Colonic mucosa (tissue), 1 donor: ENCODE results near the genes CD69, KLRK1 and EIF2S3B.

DNA sequence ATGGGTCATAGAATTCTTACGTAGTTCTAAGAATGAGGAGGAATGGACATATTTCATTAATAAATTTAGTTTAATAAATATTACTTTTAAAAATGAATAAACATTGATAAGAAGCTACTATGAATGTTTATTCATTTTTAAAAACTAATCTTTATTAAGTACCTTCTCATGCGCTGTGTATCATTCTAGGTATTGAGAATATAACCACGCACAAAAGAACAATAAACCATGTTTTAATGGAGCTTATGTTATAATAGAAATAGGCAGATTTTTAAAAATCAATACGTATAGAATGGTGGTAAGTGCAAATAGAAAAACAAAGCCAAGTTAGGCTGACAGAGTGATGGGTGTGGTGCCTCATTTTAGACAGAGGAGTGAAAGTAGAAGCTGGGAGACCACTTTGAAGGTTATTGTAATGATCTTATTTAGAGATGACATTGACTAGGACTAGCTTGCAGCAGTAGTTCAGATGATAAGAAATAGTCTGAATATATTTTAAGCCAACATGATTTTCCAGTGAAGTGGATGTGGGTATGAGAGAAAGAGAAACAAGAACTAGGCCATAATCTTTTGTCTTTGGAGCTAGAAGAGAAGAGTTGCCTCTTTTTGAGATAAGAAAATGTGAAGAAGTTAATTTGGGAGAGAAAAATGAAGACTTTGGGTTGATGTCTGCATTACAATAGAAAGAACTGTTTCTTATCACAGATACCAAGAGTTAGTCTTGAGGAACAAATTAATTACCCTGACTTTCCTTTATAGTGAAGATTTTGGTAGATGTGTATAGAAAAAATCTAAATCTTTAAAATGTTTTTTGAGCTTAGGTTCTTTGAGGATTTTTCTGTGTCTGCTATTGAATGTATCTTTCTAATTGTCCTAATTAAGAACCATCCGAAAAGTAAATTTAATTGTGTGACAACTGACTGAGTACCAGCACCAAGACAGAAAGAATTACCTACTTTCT lies 4.4 kb downstream of the A2M start:
- PRO-cap = no peak

DNA sequence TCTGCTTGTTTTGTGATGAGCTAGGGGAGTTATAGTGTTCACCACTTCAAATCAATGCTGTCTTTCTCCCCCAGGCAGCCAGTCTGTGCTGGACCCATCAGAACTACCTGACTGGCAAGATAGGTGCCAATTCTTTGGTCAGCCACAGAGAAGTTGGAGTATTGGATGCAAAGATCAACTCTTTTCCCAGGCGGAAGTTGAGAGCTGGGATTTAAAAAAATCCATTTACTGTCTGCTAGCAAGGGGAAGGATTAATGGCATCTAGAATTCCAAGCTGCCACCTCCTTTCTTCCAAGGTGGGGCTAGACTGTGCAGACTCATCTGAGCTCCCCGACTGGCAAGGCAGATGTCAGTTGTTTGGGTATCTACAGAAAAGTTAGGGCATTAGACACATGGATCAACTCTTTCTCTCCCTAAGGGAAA lies 31.0 kb upstream of the A2M start:
- PRO-cap = no peak

GRCh38 chr12:9167382-9167677 lies 40.9 kb downstream of the PZP start:
- PRO-cap = no peak

- PRO-cap = no peak
Measured at GRCh38 chr12:9284177-9284930, 76.2 kb upstream of the PZP start.

GRCh38 chr12:9366972-9367686 lies 158.9 kb upstream of the PZP start:
- PRO-cap = no peak

DNA sequence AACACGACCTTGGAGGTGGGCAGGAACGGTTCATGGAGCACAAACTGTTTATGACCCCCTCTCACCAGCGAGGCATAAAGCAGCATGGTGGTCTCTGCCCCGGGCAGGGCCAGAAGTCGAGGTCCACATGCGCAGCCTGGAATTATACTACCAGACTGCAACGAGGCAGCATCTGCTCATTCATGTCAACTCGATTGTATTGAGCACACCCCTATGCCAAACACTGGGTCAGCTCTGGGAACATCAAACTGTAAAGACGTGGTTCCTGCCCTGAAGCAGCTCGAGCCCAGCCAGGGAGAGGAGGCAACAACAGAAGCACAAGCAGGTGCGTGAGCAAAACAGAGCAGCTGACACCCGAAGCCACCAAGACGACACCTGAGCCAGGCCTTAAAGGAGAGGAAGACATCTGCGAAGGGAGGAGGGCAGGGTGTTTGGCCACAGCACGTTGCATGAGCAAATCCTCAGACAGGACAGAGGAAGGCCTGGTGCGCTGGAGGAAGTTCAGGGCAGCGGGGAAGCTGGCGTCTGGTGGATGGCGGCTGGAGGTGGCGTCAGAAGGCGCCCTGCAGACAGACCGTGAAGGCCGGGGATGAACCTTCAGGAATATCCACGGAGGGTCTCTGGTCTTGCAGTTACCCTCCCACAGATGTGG lies 172.1 kb downstream of the KLRB1 start:
- PRO-cap = no peak

- PRO-cap = no peak
Measured at GRCh38 chr12:9437967-9438352, 169.8 kb downstream of the KLRB1 start.

DNA sequence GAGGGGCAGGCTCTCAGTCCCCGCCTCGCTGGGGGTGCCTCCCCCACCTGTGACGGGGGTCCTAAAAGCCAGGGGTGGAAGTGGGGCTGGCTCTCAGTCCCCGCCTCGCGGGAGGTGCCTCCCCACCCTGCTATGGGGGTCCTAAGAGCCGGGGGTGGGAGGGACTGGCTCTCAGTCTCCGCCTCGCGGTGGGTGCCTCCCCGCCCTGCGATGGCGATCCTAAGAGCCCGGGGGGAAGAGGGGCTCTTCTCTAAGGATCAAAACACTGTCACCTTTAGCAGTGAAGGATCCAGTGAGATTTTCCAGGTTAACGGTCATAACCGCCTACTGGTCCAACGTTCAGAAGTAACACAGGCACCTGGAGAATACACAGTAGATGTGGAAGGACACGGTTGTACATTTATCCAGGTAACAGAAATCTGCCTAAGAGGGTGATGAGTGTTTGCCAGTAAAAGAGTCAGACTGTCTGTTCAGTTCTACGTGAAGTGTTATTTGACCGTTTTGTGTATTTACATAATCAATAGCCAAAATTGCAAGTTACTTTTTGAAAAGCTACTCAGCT lies 37.1 kb downstream of the KLRB1 start:
- PRO-cap = no peak

DNA sequence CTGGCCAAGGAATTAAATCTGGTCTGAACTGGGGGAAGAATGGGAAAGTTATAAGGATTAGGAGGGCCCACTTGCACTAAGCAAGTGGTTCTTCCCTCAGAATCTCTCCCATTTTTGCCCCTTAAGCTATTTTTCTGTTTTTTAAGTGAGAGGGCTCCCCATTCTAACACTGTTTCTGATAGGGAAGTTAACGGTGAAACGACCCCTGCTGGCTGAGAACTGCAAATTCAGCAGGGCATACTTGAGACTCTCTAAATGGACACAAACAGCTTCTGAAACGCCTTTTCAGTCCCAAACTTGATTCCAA lies 38.6 kb downstream of the CLEC2D start:
- PRO-cap = no peak

DNA sequence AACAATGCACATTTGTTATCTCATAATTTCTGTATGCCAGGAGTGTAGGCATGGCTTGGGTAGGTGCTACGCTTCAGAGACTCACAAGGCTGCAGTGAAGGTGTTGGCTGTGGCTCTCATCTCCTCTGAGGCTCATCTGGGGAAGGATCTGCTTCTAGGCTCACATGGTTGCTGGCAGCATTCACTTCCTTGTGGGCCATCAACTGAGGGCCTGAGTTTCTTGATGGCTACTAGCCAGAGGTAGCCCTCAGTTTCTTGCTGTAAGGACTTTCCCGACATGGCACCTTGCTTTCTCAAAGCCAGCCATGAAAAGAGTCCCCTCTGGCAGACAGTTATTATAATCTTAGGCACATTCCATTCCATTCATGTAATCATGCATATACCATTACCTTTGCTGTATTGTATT lies 20.3 kb downstream of the CD69 start:
- PRO-cap = bidirectional peak, plus-strand start at position 128 of the sequence, minus-strand start at position 138 of the sequence

- PRO-cap = no peak
Measured at GRCh38 chr12:9753156-9754170, 7.2 kb downstream of the CD69 start.

DNA sequence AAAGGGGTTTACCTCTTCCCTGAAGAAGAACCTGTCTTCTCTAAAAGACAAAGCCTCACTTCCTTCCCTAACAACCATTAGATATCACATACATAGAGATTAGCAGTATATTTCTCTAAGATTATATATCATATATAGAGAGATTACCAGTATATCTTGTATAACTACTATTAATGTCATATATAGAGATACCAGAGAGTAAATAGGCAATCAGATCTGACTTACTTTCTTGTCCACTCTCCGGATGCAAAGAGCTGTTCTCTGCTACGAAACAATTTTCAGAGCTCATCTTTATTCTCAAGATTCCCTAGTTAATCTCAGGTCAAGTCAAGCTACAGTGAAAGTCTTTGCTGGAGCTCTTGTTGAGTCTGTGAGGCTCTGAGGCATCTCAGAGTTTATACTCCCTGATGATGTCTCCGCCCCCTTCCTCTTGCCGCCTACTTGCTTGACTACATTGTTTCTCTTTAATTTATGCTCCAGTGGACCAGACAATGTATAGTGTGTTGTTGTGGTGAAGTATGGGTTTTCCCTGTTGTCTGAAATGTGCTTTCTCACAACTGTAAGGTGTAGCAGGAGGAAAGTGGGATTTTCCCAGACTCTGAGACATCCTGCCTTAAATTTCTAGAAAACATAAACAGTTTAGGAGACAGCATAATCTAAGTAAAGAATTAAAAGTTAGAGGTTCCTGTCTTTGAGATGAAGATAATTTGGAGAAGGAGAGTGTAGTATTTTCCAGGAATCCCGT lies at the start of gene CD69:
Gene CD69, minus strand, starts transcription at position 370 of the 745 bp plus-strand sequence.
- PRO-cap = bidirectional peak, plus-strand start at position 467 of the sequence, minus-strand start at position 370 of the sequence

DNA sequence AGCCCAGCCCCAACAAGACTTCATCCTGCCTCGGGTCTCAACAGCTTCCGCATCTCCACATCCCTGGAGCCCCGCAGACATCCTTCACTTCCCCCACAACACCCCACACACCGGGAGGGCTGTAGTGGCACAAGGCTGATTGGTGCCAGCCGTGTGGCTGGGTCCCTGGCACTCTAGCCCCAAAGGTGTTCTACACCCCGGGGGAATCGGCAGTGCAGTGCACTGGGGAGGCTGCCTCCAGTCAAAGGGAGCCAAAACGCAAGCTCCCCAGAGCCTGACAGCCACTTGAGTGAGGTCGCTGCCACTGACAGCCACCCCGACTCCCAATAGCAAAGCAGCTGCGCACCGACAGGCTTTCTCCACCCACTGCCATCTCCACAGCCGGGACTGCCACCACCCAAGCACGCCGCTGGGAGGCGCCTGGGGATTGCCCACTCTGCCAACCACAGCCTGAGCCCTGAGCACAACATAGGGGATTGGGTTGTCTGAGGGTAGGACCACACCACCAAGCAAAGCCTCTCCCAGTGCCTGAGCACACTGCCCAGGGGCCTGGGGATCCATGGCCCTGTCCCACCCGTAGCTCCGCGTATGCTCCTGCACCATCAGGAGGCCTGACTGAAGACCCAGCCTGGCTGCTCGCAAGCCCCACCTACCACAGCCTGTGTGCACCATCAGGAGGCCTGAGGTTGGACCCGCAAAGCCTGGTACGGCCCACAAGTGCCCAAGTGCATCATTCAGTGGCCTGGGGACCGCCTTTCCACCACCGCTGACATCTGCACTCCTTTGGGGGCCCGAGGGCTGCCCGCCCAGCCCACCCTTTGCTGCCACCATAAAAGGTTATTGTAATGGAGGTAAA lies 13.1 kb upstream of the KLRF1 start:
- PRO-cap = no peak

DNA sequence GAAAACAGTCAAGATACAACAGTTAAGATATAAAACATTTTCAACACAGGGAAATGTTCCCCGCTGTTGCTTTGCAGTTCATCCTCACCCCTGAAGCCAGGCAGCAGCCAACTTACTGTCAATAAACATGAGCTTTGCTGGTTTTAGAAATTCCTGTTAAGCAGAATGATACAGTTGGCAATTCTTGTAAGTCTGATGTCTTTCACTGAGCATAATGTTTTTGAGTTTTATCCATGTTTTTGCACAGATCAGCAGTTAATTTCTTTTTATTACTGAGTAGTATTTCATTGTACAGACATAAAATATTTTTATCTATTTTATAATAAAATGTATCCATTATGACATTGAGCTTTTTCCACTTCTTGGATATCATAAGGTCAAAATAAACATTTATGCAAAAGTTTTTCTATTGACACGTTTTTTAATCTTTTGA lies 1.3 kb upstream of the CLEC2B start:
- PRO-cap = unidirectional peak, minus-strand start at position 92 of the sequence

DNA sequence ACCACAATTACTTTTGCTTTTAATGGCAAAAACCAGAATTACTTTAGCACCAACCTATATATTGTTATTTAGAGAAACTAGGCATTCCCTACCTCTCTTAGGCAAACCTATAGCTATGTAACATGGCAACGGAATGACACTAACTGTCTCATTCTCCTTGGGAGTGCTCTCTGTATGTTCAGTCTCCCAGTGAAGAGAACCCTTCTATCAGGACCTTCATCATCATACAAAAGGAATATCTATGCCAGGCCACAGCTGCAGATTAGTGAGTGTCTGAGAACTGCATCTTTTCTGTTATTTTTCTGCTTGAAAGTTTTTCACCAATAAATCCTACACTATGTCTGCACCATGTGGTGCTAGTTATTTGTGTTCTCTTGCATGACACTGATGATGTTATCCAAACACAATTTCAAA lies 326 bp upstream of the CLEC12A start:
- PRO-cap = no peak

DNA sequence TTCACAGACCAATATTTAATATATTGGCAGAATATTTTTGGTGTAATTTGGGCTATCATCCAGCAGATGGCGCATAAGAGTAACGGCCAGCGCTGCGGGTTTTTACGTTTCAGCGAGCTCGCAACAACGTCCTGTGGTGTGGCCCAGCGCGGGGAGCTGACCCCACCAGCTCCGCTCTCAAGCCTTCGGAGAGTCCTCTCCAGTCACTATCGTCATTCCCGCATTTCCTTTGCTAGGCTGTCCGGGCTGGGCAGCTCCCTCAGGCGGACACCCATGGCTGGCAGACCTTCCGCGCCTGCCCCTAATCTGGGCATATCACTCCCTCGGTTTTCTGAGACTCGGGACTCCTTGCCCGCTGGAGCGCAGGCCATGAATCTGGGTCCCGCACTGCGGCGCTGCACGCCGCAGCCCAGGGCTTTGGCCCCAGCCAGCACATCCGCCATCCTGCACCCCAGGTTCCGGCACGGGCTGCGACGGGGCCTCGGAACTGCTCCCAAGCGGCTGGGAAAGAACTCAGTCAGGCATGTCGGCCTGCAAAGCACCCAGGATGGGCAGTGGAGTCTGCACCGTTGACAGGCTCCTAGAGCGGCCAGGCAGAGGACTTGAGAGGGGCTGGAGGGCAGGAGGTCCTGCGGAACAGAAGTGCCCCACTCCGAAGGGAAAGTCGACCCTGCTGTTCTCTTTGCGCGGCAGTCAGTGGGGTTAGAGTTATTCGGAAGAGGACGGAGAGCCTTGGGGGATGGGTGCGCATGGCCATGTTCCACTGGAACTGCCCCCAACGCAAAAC lies 18.4 kb downstream of the OLR1 start:
- PRO-cap = unidirectional peak, plus-strand start at position 129 of the sequence; unidirectional peak, minus-strand start at position 684 of the sequence

DNA sequence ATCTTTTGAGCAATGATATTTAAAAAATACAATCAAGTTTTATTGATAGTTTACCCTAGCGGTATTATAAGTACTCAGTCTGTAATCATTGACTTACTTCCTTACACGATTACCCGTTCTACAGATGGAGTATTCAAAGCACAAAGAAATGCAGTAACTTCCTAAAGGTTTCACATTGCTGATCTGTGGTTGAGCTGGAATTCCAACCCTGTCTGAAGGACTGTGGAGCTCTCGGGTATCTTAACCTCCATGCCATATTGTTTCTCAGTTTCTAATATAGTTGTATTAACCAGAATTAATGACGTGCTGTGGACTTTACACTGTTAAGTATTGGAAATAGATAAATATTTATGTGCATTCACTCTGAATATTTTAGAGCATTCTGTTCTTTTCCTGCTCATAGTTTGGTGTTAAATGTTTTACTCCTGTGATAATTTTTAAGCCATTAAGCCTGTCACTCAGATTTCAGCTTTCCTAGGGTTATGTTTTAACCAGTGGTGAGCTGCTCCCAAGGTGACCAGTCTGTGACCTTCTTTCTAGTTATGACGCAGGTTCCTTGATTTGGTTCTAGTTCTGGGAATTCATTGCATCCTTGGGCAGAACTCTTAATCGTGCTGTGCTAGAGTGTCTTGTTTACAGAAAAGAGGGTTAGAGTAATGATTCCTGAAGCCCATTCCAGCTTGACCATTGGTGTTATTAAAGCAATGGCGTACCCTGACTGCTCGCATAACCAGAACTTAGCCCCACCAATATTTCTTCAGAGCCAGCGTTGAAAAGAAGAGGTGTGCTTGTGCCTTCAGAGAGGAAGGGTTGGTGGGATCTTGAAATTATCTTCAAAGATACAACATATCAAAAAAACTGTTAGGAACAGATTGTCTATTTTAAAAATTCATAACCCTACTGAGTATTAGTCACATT lies 2.1 kb downstream of the GABARAPL1 start:
- PRO-cap = no peak

- PRO-cap = no peak
Measured at GRCh38 chr12:10360925-10361712, 28.7 kb downstream of the KLRK1 start.

GRCh38 chr12:10389758-10390433 lies at the start of gene KLRK1:
KLRK1 (minus strand) TSS chr12:10390041.
- PRO-cap = no peak

DNA sequence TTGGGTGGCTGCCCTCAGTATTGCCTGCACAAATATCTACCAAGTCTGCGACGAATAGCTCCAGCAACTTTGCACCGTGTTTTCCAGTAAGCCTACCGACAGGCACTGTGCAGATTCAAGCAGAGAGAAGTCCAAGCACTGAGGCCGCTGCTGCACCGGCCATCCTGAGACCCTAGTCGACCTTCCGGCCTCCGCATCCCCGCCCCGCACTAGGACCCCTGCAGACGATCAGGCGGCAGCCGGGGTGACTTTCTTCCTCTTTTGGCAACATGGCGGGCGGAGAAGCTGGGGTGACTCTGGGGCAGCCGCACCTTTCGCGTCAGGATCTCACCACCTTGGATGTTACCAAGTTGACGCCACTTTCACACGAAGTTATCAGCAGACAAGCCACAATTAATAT lies at the start of gene EIF2S3B:
Gene EIF2S3B, plus strand, starts transcription at position 257 of the 400 bp plus-strand sequence.
- PRO-cap = no peak